Parietal lobe (tissue), 2 donors: ENCODE data around the gene FBXO31.

DNA sequence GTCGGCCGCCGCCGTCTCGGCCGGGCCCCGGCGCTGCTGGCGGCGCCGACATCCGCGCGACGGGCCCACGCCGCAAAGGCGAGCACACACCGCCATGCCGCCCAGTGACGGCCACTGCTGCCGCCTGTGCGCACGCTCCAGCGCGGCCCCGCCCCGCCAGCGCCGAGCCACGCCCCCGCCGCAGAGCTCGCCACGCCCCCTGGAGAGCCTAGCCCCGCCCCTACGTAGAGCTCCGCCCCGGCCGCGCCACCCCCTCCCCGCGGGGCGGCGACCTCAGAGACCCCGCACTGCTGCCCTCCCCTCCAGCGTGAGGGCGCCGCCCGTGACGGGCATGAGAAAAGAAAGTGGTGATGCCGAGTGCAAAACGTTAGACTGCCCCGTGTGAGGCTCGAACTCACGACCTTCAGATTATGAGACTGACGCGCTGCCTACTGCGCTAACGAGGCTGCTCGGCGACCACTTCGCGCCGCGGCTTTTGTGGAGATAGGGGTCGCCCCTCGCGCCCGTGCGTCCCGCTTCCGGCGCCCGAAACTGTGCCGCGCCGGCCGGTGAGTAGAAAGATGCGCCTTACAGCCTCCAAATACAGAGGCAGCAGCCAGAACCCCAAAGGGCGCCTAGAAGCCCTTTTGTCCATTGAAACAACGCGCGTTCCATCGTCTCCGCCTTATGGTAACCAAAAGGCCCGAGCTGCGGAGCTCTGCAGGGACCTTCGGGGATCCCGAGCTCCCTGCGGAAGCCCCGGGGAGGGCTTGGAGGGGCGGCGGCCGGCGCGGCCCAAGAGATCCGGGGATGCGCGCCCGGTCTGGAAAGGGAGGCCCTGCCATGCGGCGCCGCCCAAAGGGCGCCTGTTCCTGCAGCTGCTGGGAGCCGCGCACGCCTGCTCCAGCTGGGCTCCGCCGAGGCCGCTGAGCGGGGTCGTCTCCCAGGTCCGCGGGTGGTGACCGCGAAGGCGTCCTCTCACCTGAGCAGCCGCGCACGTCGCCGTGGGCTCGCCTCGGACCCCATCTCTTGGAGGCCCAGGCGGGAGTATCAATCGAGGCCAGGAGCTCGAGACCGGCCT is at the start of gene FBXO31:
Gene FBXO31, minus strand, starts transcription at position 128 of the 1,060 bp plus-strand sequence.
- RAMPAGE, long total RNA: no peak

DNA sequence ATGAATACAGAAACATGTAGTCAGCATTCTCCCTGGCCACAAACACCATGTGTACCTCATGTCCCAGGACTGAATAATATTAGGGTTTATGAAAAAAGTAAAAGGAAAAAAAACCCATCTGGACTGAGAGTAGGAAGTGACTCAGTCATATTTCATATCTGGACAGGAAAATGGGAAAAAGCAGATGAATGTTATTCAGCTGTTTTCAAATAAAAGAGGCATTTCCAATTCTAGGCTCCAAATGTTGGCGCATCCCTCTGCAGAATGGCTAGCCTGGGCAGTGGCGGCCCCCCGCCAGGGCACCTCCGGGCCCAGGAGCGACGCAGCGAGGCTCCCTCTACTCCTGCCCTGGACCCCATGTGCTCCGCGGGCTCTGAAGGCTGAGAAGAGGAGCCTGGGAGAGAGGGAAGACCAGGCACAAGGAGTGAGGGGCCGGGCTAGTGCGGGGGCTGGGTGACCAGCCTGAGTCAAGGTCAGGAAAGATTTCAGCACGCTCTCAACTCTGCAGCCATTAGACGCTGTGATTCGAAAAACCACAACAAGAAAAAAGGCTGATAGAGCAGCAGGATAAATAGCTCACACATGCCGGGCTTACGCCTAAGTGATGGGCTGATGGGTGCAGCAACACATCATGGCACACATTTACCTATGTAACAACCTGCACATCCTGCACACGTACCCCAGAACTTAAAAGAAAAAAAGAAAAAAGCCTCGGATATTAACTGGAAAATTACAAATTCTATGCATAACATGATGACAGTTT is 44.1 kb downstream of the MAP1LC3B start:
- RAMPAGE, long total RNA: no peak

DNA sequence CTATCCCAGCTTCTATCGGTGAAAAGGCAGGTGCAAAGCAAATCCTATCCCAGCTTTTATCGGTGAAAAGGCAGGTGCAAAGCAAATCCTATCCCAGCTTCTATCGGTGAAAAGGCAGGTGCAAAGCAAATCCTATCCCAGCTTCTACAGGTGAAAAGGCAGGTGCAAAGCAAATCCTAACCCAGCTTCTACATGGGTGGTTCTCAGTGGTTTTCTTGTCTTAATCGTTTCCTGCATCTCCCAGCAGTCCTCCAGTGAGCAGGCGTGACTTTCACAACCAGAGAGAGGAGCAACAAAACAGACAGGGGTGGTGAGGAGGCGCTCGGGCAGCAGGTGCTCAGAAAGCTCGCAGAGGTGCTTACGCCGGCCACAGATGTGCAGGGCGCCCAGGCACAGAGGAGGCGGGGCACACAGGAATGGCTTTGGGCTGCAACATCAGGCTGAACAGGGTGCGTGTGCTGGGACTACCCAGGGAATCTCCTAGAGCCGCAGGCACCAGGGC is 32.7 kb downstream of the KLHDC4 start:
- RAMPAGE, long total RNA: no peak

GRCh38 chr16:87828105-87829078 is 40.9 kb downstream of the SLC7A5 start:
- RAMPAGE, long total RNA: no peak

- RAMPAGE, long total RNA: no peak
These were observed 29.2 kb downstream of the SLC7A5 start for GRCh38 chr16:87840155-87840466.

DNA sequence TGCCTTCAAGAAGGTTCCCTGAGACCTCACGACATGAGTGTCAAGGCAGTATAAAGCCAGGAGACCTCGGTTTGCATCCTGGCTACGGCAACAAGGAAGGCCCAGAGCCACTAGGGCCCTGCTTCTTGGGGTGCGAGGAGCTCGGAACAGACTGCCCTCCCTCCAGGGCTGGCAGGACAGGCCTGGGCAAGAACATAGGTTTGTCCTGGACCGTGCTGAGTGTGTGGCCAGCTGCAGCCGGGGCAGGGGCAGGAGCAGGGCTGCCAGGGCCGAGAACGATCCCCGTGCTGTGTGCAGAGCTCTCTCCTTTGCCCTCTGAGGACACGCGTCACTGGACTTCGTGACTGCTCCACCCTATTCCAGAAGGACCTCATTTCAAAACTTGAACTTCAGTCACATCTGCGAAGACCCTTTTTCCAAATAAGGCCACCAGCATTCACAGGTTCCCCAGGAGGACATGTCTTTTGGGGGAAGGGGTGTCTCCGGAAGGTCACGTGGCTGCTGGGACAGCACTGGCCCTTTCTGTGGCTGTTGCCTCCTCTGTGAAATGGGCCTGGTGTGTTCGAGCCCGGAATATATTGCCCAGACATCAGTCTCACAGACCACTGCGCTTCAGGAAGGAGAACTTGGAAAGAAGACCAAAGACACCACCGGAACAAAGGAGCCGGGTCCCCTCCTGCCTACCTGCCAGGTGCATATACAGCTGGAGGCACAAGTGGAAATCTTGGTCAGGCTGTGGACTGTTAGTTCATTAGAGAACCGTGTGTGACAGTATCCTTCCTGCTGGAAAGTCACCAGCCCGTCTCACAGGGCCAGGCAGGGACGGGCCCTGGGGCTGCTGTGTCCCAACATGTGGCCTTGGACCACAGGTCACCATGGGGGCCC is 27.6 kb downstream of the SLC7A5 start:
- RAMPAGE, long total RNA: no peak

GRCh38 chr16:87849582-87850511 is 19.5 kb downstream of the SLC7A5 start:
- RAMPAGE, long total RNA: no peak

GRCh38 chr16:87853610-87854006 is 15.7 kb downstream of the SLC7A5 start:
- RAMPAGE, long total RNA: no peak

- RAMPAGE, long total RNA: no peak
These were observed 4.3 kb downstream of the BANP start for GRCh38 chr16:87955386-87956116.

GRCh38 chr16:88091890-88092362 is 140.7 kb downstream of the BANP start:
- RAMPAGE, long total RNA: no peak

GRCh38 chr16:88238514-88239225 is 144.1 kb upstream of the ZNF469 start:
- RAMPAGE, long total RNA: no peak

- RAMPAGE, long total RNA: no peak
These were observed 142.7 kb upstream of the ZNF469 start for GRCh38 chr16:88240072-88240517.

DNA sequence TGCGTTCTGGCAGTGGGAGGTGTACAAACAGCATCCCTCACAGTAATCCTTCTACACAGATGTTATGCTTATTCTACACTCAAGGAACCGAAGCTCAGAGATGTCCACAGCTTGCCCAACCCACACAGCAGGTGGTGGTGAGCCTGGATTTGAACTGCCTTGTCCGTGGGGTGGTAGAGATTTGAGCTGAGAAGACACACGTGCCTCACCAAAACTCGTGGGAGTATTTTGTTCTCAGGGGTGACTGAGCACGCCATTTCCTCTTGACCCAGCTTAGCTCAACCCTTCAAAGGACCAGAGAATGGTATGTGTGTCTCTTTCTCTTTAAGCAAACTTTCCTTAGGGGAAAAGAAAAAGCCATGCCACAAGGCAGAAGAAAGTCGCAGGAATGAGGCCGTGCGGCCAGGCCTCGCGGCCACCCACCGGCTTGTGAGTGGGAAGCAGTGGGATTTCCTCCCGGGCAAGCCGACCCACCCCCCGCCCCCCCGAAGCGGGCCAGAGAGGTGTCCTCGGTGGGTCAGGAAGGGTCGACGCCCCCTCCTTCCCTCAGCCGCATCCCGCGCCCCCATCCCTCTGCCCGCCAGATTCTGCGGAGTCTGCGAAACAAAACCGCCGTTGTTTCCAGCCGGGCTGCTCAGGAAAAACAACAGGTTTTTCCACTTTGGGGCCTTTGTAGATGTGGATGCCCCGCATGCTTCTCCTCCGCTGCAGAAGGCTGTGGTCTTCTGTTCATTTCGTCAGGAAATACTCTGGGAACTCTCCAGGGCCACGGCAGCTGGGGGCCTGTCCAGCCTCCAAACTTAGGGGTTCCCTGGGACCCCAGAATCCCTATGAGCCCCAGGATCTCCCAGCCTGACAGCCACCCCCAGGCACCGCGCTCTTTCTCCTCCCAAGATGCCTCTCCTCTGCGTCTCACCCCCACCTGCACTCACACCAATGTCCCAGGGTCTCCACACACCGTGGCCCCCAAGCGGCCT is 123.7 kb upstream of the ZNF469 start:
- RAMPAGE, long total RNA: no peak

DNA sequence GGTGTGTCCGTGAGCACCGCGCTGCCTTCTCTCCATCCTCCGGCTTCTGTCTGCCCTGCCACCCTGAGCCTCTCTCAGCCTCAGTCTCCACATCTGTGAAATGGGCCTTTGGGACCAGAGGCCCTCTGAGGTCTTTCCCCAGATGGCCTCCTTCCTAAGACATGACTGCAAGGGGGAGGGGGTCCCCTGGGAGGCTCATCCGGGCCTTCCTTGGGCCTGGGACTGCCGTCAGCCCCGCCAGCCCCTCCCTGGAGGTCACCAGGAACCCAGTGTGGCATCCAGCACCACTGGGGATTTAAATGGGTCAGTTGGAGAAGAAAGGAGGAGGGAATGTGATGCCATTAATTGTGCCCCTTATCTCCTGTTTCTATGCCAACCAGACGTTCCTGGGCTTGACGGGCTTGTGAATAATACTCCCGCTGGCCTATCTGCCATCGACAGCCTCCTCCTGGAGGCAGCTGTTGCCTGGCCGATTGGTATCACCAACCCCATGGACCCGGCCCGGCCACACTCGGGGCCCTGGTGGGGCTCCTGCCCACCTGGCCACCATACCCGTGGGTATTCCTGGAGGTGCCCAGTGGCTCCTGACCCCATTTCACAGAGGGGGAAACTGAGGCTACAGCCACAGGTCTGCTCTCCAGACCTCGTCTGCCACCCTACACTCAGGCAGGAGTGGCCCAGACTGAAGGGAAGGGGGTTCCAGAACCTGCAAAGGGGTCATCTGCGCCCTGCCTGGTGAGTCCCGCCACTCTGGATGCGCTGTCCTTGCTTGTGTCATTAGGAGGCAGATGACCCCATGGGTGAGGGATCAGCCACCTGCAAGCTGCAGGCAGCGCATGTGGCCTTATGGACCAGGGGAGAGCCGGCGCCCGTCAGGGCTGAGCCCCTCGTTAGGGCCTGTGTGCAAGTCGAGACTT is 5.3 kb downstream of the ZFPM1 start:
- RAMPAGE, long total RNA: no peak

DNA sequence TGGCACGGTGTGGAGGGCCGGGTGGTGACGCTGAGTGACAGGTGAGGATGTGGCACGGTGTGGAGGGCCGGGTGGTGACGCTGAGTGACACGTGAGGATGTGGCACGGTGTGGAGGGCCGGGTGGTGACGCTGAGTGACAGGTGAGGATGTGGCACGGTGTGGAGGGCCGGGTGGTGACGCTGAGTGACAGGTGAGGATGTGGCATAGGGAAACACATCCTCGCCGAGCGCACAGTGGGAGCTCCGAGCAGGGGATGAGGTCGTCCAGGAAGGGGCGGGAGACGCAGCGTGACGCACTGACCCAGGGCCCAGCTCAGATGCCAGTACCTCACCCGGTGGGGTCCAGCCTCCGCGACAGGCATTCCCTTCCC is 17.6 kb downstream of the ZFPM1 start:
- RAMPAGE, long total RNA: no peak

DNA sequence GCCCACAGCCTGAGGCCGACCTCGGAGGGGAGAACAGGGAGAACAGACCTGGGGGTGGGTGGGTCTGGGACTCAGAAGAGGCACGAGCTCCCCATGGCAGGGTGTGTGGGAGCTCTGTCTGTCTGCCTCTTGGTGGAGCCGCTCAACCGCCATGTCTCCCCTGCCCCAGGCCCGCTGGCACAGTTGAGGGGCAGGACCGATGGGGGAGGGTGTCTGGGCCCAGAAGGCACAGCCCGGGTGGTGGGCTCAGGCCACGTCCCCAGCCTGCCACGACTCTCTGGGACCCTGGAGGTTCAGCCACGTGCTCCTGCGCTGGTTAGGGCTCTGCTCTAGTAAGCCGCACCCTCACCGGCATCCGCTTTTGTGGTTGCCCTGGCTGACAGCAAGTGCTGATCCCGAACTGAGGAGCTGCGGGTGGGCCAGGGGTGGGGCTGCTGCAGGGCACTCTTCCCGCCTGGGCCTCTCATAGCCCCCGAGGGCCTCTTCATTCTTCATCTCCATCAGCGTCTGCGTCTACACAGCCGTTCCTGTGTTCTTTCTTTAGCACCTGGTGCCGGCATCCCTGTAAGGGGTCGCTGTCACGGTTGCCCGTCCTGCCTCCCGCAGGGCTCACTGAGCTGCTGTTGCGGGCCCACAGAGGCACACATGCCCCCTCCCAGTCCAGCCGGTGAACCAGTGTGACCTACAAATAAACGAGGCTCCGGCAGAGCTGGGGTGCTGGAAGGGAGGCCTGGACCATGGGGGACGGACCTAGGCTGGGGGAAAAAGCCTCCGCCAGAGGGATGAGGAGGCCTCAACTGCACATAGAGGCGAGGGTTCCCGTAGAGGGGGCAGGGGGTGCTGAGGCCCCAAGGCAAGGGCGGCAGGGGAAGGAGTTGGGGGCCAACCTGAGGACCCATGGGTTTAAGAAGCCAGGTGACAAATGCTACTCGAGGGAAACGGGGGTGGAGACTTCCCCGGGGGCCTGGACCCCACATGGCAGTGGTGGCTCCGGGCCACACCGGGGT is 25.2 kb downstream of the ZFPM1 start:
- RAMPAGE, long total RNA: no peak

DNA sequence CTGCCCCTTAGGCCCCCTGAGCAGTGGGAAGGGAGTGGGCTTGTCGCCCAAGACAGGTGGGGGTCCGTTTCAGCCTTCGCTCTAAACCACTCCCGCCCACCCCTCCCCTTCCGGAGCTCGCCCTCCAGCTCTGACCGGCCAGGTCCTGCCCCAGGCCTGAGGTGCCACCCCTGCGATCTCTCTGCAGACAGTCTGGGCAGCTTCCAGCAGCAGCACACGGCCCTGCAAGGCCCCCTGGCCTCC is 37.3 kb upstream of the ZC3H18 start:
- RAMPAGE, long total RNA: no peak

GRCh38 chr16:88599652-88600613 is 29.7 kb downstream of the ZC3H18 start:
- RAMPAGE, long total RNA: no peak

DNA sequence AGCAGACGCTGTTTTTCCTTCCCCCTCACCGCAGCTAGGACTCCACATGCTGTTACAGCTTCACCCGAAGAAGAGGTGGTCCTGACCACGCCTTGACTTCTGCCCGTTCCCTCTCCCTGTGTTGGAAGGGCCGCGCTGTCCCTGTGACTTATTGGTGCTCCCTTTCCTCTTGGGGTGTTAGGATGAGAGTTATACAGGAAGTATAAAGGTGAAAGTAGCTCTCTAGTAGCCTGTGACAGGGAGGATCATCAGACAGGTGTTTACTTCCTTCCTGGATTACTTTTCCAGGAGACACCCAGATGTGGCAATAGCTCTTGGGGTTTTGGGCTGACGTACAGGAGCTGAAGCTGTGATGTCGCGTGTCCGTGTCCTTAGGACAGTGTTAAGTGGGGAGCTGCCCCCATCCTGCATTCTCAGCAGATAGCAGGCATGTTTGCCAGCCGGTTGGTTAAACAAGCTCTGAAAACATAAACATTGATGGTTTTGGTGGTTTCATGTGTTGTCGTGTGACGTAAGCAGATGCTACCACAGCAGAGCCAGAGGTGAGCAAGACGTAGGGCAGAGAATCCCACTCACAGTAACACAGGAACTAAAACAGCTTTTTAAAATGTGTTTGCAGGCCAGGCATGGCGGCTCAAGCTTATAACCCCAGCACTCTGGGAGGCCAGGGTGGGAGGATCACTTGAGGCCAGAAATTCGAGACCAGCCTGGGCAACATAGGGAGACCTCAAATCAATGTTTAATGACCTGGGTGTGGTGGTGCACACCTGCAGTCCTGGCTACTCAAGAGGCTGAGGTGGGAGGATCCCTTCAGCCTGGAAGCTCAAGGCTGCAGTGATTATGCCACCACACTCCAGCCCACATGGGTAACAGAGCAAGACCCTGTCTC is 18.4 kb upstream of the IL17C start:
- RAMPAGE, long total RNA: no peak

GRCh38 chr16:88628634-88629209 is 9.7 kb upstream of the IL17C start:
- RAMPAGE, long total RNA: no peak